AG09309 (cell line): Measurements from ENCODE around the gene CFAP251.

GRCh38 chr12:121802982-121803730 lies 653 bp upstream of the SETD1B start:
- RRBS, result 2% methylated on average over 33 of the region's 68 CpGs

- RRBS, result 9% methylated on average over 3 of the region's 43 CpGs
Measured at GRCh38 chr12:121805055-121805763, 1.4 kb downstream of the SETD1B start.

GRCh38 chr12:121855911-121856904 lies 2.5 kb downstream of the HPD start:
- RRBS, result 5% methylated on average over 2 of the region's 23 CpGs

DNA sequence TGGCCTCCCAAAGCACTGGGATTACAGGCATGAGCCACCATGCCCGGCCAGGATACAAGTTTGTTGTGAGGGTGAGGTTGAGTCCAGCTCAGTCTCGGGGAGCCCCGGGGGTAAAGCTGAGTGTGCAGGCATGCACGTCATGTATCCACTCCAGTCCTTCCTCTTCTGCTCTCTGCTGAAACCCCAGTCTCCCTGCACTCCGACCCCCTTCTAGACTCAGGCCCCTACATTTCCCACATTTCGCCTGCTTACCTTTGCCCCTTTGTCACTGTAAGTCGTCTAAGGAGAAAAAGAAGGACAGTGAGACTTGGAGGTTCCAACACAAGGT lies 260 bp downstream of the HPD start:
- RRBS, result 68% methylated on average over 3 of the region's 7 CpGs

GRCh38 chr12:121918001-121918722 lies at the start of gene CFAP251:
TSS of gene CFAP251 (plus strand) at chr12:121918592.
- RRBS, result 55% methylated on average over 27 of the region's 44 CpGs

DNA sequence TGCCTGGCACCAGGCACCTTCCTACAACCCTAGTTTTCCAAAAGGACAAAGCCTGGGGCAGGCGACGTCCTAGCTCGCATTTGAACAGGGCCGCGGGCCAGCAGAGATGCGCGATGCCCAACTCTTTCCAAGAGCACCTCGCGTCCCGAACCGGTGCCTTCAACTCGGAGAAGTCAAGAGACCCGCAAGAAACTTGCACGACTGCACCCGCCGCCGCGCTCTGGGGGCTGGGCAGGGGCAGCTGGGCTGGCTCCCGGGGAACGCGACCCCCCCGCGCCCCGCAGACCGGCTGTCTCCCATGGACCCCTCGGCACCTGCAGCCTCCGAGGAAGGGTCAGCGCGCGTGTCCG lies 380 bp upstream of the BCL7A start:
- RRBS, result 4% methylated on average over 7 of the region's 31 CpGs

GRCh38 chr12:122021679-122021793 lies 148 bp upstream of the BCL7A start:
- RRBS, result 2% methylated on average over 12 of the region's 16 CpGs

DNA sequence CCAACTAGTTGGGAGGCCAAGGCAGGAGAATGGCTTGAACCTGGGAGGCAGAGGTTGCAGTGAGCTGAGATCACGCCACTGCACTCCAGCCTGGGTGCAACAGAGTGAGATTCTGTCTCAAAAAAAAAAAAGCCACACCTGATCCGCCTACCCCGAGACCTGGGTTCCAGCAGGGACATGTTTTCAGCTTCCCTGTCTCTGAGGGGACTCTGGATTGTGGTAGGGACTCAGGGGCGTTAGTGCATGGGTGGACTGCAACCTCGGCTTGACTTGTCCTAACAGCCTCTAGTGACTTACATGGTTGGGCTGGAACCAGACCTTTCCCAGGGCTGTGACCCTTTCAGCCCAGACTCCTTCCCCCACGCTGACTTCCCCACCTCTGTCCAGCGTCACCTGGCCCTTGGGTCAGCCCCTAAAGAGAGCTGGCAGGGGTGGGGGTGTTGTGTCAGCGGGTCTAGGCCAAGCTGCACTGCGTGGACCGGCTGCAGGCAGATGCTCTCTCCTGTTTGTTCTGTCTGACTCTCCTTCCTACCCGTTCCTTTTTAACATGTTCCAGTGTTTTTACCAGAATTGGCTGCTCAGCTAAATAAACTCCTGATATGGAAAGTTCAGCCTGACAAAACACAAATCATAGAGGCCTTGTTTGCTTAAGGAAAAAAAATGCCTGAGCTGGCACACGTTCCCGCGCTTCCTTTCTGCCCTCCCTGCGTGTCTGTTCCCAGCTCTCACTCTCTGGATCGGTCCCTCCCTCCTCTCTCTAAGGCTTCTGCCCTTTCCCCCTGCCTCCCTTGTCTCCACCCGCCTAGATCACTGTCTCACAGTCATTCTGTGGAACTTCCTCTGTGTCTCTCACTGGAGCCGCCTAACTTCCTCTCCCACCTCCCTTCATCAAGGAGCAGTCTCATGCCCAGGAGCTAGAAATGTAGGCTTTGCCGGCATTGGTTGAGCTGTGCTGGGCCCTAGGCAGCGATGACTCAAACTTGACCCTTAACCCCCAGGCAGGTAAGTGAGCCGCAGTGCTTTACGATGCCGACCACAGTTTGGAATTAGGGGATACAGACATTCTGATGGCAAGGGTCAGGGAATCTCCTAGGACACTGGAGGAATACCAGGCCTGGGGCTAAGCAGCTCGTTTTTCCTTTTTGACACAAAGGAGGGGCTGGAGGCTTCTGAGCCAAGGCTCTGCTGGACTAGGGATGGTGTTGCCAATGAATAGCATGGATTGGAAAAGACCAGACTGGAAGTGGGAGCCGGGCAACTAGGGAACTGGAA lies 15.6 kb upstream of the MLXIP start:
- RRBS, result no CpG with 5 or more reads among the region's 25 CpGs

DNA sequence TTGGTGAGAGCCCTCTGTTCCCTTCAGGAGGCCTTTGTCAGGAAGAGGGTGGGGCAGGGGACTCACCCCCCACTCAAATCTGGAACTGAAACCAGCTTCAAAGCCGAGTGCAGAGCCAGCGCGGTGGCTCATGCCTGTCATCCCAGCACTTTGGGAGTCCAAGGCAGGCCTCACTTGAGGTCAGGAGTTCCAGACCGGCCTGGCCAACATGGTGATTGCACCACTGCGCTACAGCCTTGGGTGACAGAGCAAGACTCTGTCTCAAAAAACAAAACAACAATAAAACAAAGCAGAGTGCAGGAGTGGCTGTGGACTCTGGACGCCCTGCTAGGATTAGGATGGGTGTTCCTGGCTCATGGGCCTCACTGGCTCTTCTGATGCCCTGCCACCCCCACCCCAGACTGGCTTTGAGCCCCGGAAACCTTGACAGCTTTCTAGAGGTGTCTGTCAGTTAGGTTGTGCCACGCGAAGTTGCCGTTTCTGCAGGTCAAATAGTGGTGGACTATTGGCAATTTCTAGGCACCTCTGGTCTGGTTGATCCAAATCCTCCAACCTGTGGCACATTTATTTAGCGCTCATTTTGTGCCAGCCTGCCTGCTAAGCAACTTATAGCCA lies 1.4 kb upstream of the MLXIP start:
- RRBS, result no CpG with 5 or more reads among the region's 11 CpGs

- RRBS, result no CpG with 5 or more reads among the region's 21 CpGs
Measured at GRCh38 chr12:122079529-122080392, 1.2 kb downstream of the MLXIP start.

- RRBS, result no CpG with 5 or more reads among the region's 5 CpGs
Measured at GRCh38 chr12:122093034-122093602, 14.6 kb downstream of the MLXIP start.

DNA sequence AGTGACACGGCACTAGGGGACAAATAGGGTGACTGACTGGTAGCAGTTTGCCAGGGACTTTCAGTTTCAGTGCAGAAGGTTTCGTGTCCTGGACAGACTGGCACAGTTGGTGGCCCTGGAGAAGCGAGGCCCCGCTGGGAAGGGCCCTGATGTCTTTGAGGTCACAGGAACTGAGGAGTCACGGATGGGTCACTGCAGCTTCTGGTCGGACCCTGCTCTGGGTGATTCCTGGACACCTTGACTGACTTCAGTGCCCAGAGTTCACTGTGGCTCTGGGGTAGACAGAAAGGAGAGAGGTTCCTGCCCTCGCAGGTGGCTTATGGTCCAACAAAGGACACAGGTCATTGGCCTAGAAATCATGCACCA lies 2.7 kb downstream of the LRRC43 start:
- RRBS, result no CpG with 5 or more reads among the region's 7 CpGs

DNA sequence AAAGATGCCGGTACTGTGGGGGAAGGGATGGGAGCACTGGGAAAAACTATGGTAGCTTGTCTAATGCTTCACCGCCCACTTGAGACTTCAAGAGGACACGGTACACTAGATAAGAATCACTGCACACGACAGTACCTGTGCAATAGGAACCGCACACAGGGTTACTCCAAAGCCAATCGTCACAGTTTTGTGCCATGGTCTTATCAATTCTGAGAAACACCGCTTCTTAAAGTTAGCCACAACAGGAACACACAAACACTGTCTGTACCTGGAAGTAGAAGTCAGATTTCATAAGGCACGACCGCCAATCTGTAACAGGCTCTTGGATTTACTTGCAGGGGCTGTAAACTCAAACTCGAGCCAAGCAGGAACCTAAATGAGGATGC lies 1.5 kb downstream of the DIABLO start:
- RRBS, result no CpG with 5 or more reads among the region's 10 CpGs

- RRBS, result no CpG with 5 or more reads among the region's 23 CpGs
Measured at GRCh38 chr12:122226973-122227824, 1.3 kb upstream of the DIABLO start.

GRCh38 chr12:122323163-122323665 lies 56.9 kb upstream of the VPS33A start:
- RRBS, result no CpG with 5 or more reads among the region's 15 CpGs

DNA sequence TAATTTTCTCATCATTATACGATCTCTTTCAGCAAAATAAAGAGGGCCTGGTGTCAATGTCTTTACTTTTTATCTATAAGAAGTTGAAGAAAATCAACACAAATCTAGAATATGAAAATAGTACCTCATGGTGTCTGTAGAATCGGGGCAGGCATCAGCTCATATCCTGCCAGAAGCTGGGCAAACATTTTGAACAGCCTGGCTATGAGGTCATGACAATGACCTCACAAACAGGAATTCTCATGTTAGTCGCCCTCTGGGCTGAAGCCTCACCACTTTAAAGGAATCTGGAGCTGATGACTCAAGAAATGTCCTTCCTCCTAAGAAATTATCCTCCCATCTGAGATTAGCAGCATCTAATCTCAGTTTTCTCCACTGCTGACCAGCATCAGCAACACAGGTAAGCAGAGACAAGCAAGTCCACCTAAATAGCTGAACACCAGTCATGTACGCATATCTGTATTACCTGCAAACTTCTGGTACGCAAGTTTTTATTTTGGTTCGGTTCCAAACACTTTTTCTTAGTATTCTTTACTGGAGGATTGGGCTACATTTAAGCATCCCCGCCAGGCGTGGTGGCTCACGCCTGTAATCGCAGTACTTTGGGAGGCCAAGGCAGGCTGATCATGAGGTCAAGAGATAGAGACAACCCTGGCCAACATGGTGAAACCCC lies 27.1 kb downstream of the CLIP1 start:
- RRBS, result no CpG with 5 or more reads among the region's 10 CpGs

DNA sequence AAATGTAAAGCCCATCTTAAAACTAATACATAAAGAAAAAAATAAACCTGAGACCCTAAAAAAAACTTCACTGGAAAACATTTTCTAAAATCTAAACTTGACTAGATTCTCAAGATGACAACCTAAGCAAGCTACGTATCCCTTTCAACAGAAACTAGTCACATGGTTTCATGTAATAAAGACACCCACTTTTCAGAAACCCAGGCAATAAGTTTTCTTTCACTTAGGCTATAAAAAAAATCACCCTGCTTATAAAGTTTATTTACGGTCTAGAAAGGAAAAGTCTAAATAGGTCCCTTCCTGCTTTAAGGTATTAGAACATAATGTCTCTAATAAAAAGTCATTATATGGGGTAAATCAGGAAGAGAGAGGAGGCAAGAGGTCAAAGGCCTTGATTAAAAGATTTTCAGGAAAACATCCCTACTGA lies 9.6 kb downstream of the CLIP1 start:
- RRBS, result no CpG with 5 or more reads among the region's 2 CpGs

DNA sequence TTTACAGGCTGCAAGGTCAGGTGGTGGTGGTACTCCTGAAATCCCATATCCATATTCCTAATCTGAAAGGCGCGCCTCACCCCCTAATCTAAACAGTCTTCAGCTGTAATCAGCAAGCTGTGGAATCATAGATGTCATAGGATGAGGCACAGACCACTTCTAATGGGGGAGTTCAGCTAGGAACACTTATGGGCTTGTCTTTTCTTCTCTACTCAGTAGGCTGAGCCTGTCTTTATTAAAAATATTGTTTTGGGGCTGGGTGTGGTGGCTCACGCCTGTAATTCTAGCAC lies 1.3 kb upstream of the CLIP1 start:
- RRBS, result no CpG with 5 or more reads among the region's 3 CpGs

GRCh38 chr12:122504985-122506021 lies 4.6 kb upstream of the ZCCHC8 start:
- RRBS, result no CpG with 5 or more reads among the region's 10 CpGs

DNA sequence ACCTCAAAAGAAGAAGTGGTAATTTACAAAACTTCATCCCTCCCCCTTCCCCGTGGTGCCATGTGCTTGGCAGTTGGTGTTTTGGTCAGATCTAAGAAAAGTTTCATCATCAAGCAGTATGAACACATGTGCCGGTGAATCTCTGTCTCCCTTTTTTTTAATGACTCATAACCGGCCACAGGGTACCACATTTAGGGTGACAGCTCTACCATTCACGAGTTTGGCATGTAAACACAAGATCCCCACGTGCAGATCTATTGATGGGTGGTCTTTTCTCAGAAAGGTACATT lies 56.3 kb downstream of the HCAR2 start:
- RRBS, result no CpG with 5 or more reads among the region's 5 CpGs